Hematopoietic multipotent progenitor cell (in vitro differentiated cells): Measurements from ENCODE around the gene CRTAM.

DNA sequence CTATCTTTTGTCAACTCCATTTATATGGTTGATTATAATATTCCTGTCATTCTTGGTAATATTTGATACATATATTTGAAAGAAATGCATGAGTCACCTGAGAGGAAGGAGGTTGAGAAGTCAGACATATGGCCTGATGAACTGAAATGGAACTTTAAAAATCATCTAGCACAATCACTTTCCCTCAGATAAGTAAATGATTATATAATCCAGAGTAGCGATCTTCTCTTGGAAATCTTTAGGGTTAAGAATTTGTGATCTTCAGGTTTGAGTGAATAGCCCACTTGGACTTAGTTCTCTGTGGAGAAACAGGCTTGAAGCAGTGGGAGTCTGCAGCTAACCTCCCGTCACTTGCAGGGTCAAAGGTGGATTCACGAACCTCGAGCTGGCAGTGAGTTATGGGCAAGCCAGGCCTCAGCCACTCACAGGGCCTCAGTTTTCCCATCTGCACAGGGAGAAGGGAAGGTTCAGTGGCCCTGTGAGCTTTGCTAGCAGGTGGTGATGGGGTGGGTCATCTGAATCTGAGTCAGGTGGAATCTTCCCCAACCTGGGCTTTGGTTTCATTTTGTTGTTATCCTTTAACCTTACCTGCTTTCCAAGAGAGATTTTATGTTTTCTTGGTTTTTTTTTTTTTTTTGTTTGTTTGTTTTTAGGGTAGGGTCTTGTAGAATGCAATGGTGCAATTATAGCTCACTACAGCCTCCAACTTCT, 86.7 kb upstream of the GRIK4 start:
- CAGE, long polyA plus RNA = no peak

DNA sequence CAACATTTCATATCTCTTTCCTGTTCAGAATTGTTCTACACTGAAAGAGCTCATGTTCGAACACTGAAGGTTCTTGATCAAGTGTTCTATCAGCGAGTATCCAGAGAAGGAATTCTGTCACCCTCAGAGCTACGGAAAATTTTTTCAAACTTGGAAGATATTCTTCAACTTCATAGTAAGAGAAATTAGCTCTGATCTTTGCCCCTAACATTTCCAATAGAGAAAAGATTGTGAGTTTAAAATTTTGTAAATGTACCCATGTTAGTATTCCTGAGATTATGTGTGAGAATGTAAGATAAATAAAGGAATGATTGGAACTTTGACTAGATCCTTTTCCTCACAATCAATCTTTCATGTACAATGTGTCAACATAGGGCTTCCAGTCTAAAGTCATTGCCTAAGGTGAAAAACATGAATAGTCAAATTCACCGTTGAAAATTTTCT, 52.4 kb upstream of the GRIK4 start:
- CAGE, long polyA plus RNA = no peak

GRCh38 chr11:120477812-120478641, 33.5 kb upstream of the GRIK4 start:
- CAGE, long polyA plus RNA = no peak

DNA sequence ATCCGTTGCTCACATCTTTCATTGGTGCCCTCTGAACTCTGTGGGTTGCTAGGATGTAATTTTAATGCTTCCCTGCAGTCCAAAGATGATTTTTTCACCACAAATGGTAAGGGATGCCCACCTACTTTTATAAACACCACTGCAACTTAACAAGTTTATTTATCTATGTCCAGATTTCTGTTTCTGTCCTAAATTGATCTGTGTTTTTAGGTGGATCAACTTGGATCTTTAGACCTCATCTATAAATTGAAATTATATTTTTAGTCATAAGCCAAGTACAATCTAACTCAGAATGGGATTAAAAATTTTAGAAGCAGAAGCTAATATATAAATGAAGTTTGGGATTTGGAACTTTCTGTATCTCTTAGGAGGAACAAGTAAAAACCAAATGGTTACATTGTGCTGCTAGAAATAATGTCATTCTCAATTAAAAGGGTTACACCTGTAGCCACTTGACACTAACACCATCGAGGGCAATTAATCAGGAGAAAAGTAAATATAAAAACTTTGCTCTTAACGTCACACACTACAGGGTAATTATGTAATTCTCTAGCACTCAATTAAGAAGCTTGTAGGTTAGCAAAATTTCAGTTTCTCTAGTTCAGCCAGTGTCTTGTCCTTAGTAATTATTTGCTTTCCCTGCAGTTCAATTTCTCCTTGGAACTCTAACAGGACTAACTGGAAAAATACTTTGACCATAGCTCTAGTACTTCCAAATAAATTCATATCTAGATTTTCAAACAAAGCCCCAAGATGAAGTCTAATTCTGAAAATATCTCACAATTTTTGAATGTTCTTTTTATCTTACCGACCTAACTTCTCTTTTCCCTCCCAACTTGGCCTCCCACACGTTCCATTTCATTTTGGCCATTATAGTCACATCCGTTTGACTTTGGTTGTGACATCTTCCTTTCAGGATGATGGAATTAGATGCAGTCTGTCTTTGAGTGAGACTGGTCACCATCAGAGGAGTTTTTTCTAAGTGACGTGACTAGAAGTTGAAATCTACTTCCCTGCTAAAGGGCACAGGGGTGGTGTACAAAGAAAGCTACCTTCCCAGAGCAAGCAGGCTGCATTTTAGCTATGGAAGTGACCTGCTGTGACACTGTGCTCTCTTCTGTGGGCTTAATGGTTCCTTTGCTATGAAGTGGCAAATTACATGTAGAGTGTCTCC, 24.5 kb upstream of the GRIK4 start:
- CAGE, long polyA plus RNA = no peak

- CAGE, long polyA plus RNA = no peak
Observed at GRCh38 chr11:120950857-120951264, 73.0 kb upstream of the TBCEL start.

- CAGE, long polyA plus RNA = no peak
Observed at GRCh38 chr11:121307207-121307950, 14.8 kb downstream of the SC5D start.

DNA sequence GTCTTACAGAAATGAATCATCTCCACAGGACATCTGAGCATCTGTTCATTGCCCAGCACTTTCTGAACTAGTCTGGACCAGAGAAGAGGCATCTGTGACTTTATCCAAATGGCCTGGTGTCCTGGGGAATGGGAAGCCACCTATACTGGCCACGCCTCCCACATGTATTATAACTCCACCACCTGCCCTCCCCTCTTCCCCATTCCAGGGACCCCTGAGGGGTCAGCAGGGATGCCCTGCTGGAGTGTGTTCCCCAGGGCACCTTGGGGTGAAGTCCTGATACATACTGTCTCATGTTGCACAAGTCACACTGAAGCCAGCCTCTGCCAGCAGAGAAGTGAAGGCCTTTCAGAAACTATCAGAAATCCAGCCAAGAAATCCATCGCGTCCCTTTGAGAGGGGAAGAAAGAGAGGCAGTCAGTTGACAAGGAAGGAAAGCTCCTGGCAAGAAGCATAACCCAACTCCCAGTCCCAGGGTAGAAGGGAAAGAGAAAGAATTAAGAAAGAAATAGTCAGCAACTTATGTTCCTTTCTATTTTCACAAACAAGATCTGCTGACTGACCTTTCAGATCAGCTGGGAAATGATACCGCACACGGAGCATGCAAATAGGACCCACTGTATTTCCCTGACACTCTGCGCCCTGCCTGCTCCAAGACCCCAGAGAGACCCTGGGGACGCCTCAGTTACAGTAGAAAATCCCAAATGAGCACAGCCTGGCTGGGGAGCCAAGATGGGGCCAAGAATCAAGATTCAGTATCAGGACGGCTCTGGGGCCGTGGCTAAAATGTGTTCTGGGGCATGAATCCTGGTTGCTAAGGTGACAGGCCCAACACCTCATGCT, 45.3 kb downstream of the SC5D start:
- CAGE, long polyA plus RNA = no peak

- CAGE, long polyA plus RNA = no peak
Observed at GRCh38 chr11:121383577-121384180, 68.4 kb upstream of the SORL1 start.

- CAGE, long polyA plus RNA = no peak
Observed at GRCh38 chr11:121418513-121419201, 33.5 kb upstream of the SORL1 start.

DNA sequence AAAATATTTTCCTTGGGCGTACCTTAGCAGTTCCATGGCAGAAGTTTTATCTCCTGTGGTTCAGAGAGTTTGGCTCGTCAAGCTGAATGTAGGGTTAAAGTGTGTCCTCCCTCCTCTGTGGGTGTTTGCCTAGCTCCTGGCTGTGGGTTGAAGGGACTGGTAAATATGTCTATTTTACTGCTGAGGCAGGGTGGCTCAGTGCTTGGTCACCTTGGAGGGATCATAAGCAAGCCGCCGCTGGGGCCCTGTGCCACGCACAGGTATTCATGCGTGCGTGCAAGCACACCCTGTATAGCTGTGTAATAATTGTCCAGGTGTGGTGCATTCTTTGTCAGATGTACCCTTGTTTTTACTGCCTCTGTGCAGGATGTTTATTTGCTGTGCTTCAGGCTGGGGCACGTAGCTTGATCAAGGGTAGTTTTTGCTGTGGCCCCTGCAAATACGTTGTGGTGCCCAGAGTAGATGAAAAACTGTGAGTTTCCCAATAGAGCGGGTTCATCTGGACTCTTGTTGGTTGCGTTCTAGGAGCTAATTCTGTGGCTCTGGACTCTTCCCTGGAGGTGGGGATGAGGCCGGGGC, 768 bp upstream of the SORL1 start:
- CAGE, long polyA plus RNA = no peak

DNA sequence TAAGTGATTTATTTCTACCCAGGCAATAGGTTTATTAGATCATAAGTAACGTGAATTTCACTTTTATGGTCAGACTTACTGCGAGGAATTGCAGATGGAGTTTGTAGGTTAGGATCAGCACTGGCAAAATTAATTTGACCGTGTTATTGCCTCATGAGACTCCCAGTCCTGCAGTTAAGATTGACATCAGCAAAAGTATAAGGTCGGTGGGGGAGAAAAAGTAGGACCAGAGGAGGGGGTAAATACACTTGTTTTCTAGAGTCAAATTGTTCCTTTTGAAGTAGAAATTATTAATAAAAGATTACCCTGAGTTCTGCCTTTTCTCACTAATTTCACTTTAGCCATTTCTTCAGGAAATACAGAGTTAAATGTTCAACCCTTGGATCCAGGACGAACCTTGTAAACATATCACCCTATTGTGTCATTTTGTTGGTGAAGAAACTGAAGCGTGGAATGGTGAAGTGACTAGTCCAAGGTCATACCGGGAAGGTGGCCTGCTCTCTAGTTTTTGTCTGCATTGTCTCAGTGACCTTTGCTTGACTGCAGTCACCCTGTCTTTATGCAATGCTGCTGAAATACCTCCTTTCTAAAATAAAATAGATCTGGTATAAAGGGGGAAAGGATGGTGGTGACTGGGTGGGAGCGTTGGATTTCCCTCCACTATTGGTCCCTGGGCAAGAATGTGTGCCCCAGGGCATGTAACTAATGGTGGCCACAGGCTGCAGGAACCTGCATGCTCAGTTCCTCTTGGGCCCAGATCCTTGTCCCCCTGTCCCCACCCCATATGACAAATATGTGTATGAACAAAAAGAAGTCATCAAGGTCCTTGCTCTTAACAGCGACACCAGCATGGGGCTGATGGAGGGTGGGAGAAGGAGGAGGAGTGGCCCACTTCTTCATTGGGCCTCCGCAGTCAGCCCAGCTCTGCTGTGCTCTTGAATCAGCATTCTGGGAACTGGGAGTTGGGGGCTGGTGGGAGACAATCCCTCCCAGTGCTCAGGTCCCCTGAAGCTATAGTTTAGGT, 1.5 kb downstream of the SORL1 start:
- CAGE, long polyA plus RNA = no peak

GRCh38 chr11:121595403-121596089, 143.4 kb downstream of the SORL1 start:
- CAGE, long polyA plus RNA = no peak

DNA sequence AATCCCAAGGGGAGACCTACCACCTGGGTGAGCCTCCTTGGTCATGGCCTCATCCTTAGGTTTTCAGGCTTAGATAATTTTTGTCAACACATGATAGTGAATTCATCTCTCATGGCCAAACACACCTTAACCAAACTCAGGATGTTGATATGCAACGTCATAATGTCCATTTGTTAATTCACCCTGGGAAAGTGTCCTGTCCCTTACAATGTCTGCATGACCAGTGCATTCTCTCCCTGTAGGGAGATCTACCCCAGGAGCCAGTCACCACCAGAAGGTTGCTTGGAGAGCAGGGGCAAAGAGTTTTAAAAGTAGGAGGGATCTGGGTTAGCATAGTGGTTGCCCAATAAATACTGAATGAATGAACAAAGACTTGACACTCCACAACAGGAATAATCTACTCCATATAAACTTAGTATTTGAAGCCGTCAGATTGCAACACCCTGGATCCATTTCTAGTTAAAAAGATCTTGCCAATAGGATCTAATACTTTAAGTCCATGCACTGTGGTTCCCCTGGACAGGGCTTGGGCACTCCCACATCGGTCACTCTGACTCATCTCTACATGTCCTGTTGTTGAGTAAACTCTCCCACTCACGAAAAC, 182.5 kb downstream of the SORL1 start:
- CAGE, long polyA plus RNA = no peak

DNA sequence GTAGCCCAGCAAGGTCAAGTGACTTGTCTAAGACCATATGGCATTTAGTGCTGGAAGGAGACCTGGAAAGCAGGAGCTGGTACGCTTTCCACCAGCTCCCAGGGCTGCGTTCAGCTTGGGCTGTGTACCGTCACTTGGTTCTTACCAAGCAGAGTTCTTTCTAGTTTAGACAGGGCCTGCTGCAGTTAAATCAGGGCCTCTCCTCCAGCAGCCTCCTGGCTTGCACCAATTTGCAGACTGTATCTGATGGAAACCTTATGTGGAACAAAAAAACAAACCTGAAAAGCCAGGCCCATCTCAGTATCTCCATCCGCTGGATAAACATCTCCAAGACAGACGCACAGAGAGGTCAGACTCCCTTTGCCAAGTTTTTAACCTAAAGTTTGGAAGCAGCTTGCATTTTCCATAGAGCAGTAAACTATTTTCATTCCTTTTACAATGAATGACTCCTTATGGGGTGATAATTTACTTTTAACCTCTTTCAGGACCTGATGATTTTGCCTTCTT, 289.2 kb downstream of the SORL1 start:
- CAGE, long polyA plus RNA = no peak

DNA sequence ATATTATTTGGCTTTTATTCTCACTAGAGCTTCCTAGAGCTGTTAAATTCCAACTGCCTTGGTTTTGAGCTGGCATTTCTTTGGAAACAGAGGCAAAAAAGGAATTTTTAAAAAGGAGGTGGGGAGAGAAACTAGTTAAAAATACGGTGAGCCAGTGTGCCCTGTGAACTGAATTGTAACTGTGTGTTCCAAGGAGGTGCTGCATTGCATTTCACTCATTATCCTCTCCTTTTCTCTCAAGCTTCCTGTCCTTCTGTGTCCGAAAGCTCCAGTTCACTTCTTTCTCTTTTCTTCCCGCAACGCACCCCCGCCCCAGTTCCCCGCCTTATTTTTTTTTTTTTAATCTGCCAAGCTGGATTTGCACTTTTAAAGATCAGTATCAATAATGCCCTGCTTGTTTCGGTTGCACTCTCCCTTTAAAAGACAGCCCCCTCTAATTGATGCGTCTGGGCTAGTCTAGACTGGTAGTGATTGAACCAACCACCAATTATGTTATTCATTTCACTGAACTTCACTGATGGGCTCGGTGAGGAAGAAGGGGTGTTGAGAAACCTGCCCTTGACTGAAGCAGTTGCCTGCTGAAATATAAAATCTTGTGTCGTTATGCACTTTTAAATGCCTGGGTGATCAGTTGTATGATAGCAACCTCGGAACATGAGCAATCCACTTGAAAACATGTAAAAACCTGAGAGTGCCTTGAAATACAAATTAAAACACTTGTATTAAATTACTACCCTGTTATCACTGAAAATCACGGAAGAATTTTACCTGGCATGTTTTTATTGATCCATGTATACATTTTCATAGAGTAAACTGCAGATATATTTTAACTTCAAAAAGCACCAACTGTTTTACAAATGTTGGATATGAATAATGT, 18.4 kb downstream of the BLID start:
- CAGE, long polyA plus RNA = no peak

DNA sequence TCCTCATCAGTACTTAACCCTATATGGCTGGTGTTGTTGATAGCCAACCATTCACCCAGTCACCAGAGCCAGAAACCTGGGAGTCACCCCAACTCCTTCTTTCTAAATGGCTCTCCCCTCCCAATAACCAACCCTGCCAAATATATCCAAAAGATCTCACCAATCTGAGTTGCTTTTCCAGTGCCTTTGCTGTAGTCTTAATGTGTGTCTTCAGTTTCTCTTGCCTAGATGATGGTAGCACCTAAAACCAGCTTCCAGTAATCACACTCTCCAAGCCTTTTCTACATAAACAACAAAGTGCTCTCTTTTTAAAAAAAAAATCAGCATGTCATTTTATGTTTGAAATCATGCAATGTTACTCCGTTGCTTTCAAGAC, 206.1 kb upstream of the BLID start:
- CAGE, long polyA plus RNA = no peak

DNA sequence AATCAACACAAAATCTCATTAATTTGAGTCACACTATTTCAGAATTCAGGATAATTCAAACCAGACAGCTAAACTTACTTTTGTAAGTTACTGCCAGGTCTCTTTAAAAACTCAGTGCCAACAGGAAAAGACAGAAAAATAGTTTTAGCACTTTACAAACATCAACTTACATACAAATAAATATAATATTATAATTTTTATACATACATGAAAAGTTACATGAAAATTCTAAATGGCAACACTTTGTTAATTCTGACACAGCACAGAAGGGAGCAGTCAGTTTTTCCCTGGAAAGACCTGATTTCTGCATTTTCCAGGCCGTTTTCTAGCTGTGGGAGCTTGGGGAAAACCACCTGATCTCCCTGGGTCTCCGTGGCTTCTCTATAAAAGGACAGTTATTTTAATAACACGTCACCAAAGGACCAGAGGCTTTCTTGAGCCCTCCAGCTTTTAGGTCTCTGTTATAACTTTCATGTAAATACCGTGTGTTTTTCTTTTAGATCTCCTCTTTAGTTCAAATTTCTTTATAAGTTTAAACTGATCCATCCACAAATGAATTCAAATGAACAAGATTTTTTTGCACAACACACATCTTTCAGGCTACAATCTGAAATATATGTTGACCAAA, 220.3 kb upstream of the BLID start:
- CAGE, long polyA plus RNA = no peak

- CAGE, long polyA plus RNA = no peak
Observed at GRCh38 chr11:122717633-122718174, 62.2 kb downstream of the UBASH3B start.

DNA sequence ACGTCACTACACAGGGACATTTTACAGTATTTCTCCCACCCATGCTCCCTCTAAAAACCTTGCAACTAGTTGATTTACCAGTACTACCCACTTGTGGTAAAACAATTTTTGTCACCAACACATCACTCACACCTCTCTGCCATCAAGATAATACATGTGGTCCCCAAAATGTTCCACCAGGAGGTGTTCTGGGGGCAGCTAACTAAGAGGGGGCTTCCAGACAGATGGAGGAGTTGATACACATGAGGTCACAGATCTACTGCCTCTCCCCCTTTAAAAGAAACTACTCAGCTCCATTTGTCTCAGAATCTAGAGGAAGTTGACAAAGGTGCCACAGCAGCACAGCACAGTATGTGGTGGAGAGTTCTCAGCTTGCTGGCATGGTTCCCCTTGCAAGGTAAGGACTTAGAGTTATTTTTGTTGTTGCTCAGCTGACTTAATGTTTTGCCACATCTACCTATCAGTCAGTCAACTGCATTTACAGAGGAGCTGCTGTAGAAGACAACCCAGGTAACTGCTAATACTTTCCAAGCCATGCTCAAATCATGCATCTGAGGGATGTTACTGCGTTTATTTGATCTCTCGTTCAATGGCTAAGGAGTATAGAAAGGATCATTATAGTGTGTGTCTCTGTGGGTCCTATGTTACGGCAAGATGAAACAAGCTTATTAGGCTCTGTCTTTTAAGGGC, at the start of gene CRTAM:
Gene CRTAM (plus strand): TSS at position 305 of the 690 bp plus-strand sequence.
- CAGE, long polyA plus RNA = no peak

DNA sequence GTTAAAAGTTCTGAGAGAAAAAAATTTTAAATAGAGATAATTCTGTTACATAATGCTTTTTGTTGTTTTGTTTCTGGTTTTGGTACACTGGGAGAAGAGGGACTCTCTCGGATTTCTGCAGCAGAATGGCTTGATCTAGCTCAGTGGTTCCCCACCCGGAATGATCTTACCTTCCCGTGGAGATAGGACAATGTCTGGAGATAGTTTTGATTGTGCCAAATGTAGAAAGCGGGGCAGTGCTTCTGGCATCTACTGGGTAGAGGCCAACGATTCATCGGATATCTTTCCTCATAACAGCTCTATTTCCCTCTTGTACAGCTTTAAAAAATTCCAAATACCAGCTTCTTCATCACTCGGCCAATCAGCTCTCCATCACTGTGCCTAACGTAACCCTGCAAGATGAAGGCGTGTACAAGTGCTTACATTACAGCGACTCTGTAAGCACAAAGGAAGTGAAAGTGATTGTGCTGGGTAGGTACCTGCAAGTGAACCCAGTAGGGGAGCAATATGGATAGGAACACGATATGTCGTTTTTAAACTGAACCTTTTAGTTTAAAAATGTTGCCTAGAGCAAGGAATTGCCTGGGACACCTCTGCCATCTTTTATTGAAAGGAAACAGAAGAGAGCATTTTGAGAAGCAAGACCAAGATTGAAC, 13.2 kb downstream of the CRTAM start:
- CAGE, long polyA plus RNA = no peak